Mesenchymal stem cell of the bone marrow (primary cell): ENCODE measurements around the gene IDE.

DNA sequence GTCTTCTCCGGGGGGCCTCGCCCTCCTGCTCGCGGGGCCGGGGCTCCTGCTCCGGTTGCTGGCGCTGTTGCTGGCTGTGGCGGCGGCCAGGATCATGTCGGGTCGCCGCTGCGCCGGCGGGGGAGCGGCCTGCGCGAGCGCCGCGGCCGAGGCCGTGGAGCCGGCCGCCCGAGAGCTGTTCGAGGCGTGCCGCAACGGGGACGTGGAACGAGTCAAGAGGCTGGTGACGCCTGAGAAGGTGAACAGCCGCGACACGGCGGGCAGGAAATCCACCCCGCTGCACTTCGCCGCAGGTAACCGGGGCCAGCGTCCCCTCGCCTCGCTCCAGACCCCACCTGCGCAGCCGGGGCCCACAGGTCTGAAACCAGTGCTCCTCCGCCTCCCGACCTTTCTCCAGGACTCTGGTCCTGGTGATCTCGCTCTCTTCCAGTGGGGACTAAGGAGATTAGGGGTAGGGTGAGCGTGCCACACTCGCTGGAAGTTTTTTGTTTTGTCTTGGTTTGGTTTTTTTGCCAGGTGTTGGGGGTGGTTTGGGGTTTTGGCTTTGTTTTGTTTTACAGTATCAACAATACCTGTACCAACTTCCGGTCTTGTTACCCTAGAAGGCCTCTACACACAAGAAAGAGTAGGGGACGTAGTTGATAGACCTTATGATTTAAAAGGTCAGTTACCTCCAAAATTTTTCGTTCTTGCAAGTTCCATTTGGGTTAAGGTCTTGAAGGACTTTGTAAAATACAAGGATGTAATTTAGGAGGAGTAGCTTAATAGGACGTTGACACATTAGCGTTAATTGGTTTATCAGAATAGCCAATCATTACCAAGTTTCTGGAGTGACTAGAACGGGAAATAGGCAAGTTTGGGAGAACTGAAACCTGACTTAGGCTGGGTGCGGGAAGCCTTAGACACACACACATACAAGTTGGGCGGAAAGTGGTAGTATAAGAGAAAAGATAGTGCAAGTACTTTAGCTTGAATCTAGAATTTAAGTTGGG lies 667 bp downstream of the TNKS2 start:
- CAGE, long polyA plus RNA, result no peak

DNA sequence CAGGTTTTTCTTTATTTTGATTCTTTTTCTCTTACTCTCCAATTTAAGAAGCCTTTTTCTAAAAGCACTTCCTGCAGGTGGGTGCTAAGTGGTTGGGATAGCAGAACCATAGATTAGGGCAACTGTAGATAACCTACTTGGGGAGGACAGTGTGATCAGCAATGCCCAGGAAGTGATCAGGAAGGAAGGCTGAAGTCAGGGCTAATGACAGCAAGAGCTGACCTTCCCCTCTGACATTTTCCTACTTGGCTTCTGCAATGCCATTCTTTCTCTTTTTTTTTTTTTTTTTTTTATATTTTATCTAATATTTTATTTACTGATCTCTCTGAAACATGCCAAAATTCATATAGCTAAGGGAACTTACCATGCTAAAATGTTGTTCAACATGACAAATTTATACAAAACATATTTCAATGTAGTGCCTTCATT lies 7.6 kb downstream of the TNKS2 start:
- CAGE, long polyA plus RNA, result no peak

DNA sequence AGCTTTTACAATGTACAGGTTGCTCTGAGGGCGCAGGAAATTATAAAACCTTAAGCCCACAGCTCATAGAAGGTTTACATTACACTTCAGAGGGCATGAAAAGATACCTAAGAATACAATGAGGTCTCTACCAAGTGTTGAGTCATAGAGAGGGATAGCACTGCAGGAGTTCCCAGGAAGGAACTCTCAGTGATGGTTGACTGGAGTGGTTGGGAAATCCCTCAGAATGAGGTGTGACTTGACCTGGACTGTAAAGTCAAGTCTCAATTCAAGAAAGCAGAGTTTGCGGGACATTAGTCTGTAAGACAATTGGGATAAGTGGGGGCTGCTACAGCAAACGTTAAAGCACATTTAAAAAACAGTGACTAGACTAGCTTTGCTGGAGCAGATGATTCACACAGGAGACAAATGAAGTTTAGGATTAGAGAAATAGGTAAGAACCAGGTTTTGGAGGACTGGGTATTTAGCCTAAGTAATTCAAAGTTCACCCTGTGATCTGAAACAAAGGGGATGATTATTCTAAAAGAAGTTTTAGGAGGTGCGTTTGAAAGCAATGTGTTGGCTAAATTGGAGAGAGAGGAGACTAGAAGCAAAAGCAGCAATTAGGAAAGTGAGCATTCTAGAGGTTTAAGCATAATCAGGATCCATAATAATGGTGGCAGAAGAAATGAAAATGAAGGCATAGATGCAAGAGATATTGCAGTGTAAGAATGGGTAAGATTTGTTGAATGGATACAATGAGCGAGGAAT lies 22.1 kb downstream of the TNKS2 start:
- CAGE, long polyA plus RNA, result no peak

GRCh38 chr10:91848349-91848859 lies 50.2 kb downstream of the TNKS2 start:
- CAGE, long polyA plus RNA, result no peak

GRCh38 chr10:91907695-91908249 lies 1.5 kb downstream of the FGFBP3 start:
- CAGE, long polyA plus RNA, result no peak

- CAGE, long polyA plus RNA, result no peak
Measured at GRCh38 chr10:91957054-91957456, 33.5 kb downstream of the BTAF1 start.

DNA sequence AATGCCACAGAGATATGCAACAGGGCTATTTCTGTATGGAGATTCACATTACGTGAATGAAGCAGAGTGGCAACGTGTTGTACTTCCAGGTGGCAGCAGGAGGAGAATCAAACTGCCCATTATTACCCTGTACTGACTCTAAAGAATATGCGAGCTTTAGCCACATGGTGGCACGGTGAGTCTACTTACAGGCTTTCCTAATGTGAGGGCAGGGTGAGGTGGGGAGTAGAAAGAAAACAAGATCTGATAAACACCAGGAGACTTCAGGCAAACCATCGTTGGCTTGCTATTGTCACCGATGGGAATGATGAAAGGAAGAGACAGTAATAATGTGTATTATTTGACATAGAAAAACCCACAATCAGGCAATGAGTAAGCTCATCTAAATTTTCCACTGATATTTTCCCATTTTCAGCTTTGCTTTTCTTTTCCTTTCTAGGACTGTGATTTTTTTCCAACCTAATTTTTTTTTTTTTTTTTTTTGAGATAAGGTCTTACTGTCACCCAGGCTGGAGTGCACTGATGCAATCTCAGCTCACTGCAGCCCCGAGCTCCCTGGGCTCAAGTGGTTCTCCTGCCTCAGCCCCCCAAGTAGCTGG lies 164.3 kb downstream of the BTAF1 start:
- CAGE, long polyA plus RNA, result no peak

DNA sequence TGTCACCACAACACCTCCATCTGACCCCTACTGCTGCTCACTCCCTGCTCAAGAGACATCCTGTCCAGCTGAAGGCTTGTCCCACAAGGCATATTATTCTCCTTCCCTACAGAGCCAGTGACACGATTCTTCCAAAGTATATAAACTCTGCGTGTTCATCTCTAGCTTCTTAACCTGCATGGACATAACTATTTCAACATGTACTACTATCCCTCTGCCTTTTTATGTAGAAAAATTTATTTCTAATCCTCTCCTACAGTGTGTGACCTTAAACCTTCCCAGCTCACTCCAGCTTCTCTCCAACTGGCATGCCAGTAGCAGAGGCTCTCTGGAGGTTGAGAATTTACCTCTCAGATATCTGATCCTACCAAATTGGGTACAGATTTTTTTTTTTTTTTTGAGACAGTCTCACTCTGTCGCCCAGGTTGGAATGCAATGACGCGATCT lies 182.0 kb downstream of the CPEB3 start:
- CAGE, long polyA plus RNA, result no peak

DNA sequence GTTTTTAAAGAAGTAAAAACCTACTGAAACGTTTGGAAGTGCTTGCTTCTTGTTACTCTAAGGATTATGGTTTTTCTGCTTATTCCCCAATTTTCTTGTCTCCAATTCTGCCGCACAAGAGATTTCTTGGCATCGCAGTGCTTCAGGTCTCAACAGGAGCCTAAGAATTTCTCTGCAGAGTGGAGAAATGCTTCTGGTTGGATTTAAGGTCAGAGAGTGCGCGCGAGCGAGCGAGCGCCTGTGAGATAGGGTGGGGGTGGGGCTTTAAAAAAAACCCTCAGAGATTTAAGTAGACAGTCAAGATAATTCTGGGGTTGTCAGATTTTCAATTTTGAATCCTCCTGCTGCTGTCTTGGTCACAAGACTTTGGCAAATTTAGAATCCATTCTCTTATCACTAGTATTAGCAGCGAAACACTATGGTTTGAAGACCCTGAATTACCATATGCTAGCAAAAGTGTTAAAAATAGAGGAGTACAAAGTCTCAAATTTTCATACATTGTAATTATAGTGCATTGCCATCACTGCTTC lies 49.7 kb downstream of the CPEB3 start:
- CAGE, long polyA plus RNA, result no peak

DNA sequence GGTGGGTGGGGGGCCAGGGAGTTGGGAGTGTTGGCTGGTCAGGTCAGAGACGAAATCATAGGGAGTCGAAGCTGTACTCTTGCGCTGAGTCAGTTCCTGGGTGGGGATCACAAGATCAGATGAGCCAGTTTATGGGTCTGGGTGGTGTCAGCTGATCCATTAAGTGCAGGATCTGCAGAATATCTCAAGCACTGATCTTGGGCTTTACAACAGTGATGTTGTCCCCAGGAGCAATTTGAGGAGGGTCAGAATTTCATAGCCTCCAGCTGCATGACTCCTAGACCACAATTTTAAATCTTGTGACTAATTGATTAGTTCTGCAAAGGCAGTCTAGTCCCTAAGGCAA lies 116.8 kb downstream of the MARCHF5 start:
- CAGE, long polyA plus RNA, result no peak

DNA sequence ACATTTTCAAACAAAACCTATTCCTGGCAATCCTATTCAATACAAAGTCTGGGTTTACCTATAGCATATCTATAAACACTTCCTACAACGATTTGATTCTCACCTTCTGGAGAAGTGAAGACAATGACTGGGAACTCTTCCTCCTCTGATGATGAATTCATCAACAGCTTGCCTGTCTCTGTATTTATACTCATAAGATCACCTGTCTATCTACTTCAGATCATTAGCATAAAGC lies 32.8 kb downstream of the IDE start:
- CAGE, long polyA plus RNA, result no peak

- CAGE, long polyA plus RNA, result no peak
Measured at GRCh38 chr10:92573605-92574288, at the start of gene IDE. Gene IDE, minus strand, starts transcription at chr10:92574093.

GRCh38 chr10:92691438-92692049 lies 1.8 kb downstream of the HHEX start:
- CAGE, long polyA plus RNA, result no peak

- CAGE, long polyA plus RNA, result no peak
Measured at GRCh38 chr10:92829820-92830239, 18.5 kb upstream of the EXOC6 start.

DNA sequence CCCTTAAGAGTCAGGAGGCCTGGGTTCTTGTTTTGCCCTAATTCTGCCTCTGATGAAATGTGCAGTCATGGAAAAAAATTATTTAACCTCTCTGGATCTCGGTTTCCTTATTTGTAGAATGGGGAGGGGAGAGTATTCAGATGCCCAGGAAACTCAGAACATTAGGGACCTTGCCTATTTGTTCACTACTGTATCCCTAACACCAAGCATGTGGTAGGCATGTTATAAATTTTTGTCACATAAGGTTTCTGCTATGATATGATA lies 1.3 kb downstream of the EXOC6 start:
- CAGE, long polyA plus RNA, result no peak

DNA sequence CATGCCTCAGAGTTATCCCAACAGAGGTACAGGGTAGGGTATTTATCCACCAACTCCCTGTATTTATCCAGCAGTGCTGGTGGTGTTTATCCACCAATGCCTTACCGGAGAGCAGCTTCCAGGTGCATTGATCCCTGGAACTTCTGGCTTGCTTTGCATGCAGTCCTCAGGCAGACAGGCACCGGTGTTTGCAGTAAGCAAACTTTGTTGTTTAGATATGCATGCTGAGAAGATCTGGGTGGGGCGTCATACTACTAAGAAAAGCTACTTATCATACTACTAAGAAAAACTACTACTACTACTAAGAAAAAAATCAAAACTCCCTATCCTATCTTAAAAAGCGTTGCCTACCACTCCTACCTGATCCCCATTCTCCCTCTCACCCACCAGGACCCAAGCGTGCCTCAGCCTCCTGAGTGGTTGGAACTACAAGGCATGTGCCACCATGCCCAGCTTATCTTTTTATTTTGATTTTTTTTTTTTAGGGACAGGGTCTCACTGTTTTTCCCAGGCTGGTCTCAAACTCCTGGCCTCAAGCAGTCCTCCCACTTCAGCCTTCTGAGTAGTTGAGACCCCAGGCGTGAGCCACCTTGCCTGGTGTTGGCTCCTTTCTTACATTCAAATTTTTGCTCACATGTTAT lies 92.6 kb downstream of the CYP26A1 start:
- CAGE, long polyA plus RNA, result no peak

DNA sequence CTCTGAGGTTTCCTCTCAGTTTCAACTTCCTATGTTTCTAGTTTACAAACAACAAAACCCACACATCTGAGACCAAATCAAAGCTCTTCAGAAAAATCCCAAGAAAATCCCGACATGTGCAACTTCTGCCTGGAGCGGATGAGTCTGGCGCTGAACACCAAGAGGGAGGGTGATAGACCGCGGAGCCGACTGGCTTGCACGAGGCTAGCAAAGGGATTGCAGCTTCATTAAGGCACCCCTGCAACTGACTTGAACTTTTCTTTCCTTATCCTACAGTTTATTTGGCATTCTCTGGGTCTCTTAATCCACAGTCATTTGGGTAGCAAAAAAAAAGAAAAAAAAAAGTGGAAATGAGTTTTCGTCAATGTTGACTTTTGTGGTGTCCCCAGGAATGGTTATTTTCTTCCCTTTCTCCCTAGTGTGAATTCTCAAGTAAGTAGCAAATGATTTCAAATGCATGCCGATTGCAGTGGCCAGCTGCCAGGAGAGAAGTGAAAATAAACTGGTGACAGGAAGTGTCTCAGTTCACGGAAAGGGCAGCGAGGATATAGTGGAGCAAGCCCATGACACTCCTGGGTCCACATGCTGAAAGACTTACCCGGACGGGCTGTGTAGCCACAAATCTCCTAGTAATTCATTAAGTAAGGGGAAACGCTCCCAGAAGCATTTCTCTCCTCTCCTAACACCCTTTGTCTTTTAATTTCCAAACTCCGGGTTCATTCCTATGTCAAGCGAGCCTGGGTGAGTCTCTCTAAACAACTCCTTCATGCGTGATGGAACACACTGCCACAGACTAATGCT lies 125.3 kb downstream of the CYP26A1 start:
- CAGE, long polyA plus RNA, result no peak

DNA sequence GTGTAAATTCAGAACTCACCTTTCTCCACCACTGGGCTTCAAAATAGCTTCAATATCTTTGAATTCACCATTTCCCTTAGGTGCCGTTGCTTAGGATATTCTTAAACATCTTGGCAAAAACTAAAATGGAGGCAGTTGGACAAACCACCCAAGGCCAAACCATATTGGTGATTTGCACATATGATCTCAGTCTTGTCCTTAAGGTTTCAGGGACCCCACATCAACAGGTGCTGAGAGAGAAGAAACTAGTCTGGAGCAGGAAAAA lies 184.7 kb downstream of the CYP26A1 start:
- CAGE, long polyA plus RNA, result no peak

- CAGE, long polyA plus RNA, result no peak
Measured at GRCh38 chr10:93438873-93439281, 43.3 kb downstream of the MYOF start.

DNA sequence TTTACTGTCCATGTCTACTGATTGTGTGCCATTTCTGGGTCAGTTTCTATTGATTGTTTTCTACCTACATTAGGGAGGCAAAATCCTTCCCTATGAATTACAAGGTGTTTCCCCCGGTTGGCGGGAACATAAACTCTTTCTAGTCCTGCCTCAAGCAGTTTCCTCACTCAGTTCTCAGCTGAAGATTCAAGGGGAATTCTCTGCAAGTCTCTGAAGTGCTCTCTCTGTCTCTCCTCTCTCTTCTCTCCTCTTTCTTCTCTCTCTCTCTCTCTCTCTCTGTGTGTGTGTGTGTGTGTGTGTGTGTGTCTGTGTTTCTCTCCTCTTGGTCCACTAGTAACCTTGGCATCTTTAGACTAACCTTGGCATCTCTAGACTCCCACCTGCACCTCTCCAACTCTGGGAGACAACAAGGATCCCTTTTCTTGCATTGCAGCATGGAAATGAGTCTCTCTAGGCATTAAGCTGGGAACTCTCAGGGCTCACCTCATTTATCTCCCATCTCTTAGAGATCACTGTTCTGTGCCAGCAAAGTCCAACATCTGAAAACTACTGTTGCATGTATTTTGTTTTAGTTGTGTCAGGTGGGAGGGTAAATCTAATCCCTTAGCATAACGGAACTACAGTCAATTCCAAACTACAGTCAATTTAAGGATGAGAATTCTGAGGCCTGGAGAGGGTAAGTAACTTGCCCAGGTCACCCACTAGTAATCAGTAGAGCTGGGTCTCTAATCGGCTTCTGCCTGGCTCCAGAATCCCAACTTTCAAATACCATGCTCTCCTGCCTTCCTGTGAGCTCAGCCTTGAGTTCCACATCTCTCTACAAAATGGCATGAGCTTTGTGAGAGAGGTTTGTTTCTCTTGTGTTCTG lies 38.7 kb downstream of the MYOF start:
- CAGE, long polyA plus RNA, result no peak